Hematopoietic multipotent progenitor cell (in vitro differentiated cells): ENCODE measurements around a stretch of chr10.

GRCh38 chr10:3293674-3294574 is 121.3 kb upstream of the PITRM1 start:
- CAGE, long polyA plus RNA = no peak

GRCh38 chr10:3435452-3436217 is 263.1 kb upstream of the PITRM1 start:
- CAGE, long polyA plus RNA = no peak

DNA sequence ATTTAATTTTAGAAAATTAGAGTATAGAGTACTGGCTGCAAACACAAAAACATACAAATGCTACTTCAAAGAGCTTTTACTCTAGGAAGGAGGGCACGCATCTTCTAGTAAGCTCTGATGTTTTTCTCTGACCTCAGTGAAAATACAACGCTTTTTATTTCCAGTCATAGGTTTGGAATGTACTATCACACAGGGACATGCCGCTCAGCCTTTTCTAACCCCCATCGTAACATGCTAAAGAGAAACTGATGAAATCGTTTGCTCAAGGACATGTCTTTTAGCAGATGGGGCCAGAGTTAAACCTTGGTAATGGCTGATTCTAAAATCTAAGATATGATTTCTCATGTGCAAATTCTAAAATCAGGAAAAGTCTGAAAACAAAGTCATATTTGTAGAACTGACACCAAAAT is 280.4 kb upstream of the PITRM1 start:
- CAGE, long polyA plus RNA = no peak

DNA sequence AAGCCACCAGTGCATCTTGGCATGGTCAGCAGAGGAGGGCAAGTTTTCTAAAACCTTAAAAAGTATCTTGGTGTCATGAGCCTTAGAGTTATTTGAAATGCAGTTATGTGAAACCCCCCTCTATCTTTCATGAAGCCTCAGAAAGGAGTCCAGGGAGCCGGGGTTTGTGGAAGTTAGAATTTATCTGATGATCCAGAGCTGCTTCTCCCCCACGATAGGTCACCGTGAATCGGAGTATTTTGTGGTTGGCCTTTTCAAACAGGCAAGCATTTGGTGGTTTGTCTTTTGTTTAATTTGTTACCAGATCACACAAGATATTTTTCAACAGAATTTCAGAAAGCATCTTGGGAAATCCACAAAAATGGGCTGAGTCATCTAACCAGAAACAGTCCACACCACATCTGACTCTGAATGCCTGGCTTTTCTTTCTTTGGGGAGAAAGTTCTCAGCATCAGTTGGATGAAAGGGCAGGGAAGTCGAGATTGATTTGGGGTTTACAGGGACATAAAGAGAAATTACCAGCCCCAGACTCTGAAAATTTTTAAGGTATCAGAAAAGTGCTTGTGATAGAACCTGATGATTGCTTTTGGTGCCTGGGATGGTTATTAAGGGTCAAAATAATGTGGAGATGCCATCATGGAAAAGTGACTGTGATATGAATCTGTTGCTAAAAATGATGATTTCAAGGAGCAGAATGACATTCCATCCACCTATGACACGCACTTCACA is 295.7 kb upstream of the PITRM1 start:
- CAGE, long polyA plus RNA = no peak

DNA sequence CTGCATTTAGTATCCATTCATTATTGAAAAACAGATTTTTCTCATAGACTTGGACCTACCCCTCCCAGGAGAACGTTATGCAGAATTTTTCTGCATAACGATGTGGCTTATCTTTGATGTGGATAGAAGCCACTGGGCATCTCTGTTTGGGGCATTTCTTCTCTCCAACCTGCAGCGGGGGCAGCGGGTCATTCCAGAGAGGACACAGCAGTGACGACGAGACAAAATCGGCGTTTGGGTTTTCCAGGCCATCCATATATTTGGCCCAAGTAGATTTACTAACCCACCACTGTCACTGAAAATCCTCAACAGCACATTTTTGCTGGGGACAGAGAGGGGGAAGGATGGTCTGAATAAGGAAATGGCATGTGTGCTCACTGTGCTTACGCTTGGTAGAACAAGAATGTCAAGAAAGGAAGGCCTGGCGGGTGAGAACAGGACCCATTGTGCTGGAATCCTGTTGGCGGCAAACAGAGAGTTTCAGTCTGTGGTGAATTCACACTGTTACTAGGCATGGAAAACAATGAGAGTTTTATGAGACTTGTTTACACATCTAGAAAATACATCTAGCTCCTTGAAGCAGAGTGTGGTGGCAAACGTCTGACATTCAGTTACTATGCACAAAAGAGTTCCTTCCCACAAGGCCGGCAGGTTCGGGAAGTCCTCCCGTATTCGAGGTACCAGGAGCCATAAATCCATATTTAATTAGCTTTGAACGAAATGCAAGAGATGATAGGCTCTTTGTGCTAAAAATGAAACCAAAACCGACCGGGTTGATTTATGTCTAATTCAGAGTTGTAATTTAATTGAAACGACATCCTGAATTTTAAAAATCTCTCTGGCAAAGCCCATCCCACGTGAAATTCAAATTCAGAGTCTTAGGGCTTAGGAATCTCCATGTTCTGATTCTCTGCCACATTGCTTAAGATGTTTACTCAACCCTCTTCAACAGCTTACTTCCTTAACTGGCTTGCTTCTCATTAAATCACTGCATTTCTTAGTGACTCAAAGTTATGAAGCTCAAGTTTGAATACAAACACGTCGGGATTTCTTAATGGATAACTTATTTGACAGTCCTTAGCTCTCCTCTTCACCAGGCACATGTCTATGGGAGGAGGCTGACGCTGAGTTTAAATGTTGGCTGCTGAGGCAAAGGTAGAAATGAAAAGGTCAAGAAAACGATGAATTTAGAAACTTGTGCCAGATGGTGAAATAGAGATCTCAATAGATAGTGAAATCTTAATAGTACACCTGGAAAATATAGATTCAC is 299.8 kb upstream of the PITRM1 start:
- CAGE, long polyA plus RNA = no peak

DNA sequence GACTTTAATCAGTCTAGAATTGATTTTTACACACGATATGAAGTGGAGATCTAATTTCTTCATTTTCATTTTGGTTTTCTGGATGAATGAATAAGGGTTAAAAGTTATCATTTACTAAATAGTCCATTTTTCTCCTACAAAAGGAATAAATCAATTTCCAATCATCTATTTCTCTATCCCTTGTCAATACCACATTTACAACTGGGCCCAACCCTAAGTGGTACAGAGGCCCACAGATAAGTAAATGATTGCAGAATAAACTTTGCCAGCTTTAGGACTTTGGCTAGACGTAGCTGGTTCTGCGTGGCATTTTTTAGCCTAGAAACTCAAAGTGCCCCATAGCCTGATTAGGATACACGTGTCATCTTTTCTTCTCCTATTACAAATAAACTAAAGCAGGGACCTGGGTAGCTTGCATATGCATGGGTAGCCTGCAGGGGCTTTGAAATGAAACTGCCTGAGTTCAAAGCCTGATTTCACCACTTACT is 56.5 kb downstream of the KLF6 start:
- CAGE, long polyA plus RNA = no peak

- CAGE, long polyA plus RNA = start-site peak on the minus strand at chr10:3777361-3777894, 508 reads
Observed at GRCh38 chr10:3776655-3777771, 8.0 kb downstream of the KLF6 start.

GRCh38 chr10:3783332-3783681 is 1.7 kb downstream of the KLF6 start:
- CAGE, long polyA plus RNA = no peak

GRCh38 chr10:3794693-3795056 is 9.7 kb upstream of the KLF6 start:
- CAGE, long polyA plus RNA = no peak

GRCh38 chr10:3875438-3876120 is 90.6 kb upstream of the KLF6 start:
- CAGE, long polyA plus RNA = no peak

DNA sequence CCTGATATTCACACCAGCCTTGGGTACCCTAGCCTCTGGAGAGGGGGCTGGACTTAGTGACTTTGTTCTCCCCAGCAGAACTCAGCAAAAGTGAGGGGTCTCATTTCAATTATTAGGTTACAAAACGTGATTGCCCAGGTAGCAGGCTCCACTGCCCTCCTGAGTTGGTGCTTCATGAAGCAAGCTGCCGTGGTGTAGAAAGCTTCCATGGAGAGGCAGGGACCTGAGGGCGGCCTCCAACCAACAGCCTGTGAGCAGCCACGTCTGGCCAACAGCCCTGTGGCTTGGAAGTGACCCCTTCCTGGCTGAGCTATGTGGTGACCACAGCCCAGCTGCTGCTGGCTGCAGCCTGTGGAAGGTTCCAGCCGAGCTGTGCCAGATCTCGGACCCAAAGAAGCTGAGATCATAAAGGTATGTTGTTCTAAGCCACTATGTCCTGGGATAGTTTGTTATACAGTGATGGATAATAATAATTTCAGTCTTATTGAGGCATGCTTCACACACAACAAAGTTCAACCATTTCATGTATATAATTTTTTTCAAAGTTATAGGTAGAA is 122.5 kb upstream of the KLF6 start:
- CAGE, long polyA plus RNA = no peak

DNA sequence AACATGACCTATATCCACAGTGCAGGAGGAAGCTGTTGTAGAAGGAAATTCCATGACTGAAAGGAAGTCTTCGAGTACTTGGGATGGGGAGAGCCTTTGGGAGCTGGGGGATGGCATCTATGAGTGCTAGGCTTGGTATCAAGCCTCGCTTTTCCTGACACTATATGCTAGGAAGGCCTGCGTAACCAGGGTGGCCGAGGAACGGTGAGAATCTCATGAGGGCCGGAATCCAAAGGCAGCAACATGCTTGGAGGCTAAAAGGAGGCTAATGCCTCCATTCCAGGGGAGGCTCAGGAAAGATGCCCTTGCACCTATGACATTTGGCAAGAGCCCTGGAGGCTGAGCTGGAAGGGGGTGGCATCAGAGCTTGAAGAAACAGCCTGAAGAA is 144.7 kb upstream of the KLF6 start:
- CAGE, long polyA plus RNA = no peak

GRCh38 chr10:4123222-4123666 is 338.2 kb upstream of the KLF6 start:
- CAGE, long polyA plus RNA = no peak

DNA sequence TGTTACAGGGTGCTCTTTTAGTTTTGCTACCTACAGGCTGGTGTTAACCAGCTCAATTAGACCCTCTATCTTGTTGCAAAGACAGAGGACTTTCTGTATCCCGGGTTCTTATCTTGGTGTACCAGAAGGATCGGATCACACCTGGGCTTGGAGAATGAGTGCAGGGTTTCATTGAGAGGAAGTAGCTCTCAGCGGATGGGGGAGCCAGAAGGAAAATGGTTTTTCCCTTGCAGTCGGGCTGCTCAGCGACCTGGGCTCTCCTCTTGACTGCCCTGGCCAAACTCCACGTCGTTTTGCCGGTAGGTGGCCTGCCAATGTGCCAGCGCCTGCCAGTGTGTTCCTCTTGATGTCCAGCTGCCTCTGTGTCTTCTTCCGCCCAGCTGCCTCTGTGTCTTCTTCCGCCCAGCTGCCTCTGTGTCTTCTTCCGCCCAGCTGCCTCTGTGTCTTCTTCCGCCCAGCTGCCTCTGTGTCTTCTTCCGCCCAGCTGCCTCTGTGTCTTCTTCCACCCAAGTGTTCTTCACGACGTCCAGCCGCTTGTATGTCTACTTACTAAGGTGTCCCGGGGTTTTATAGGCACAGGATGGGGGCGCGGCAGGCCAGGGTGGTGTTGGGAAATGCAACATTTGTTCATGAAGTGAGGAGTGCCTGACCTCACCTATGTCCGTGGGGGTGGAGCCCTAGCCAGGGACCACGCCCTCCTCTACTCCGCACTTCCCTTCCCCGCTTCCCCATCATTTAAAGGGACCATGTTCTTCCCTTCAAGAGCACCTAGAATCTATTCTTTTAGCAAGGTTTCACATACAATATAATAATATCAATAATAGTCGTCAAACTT is 364.3 kb upstream of the KLF6 start:
- CAGE, long polyA plus RNA = no peak

DNA sequence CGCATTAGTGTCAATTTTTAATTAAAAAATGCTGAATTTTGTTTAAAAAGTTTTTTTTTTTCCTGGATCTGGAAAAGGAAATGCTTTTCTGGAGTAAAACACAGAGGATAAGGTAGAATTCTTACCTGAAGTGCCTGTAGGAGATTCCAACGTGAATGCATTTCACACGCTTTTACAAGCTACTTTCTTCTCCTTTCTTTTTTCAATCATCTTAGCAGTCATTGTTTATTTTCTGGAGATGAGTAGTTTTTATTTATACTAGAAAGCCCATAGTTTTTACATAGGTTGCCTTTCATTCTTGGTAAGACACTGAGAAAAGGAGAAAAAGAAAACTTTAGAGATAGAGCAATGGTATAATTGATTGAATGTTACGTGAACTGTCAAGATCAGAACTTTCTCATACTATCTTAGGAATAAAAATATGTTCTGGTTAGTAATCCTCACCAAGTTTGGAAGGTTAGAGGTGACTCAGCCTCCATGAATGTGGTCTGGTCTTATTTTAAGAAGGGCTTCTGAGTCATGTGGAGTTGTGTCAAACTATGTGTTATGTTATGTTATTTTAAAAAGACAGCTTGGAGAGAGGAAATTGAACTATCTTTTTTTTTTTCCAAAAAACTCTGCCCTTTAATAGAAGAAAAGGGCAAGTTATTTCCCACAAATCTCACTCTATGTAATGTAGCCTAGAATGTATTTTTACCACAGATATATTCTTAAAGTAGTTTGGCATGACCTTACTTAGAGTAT is 458.5 kb upstream of the KLF6 start:
- CAGE, long polyA plus RNA = no peak

GRCh38 chr10:4316216-4316454 is 509.9 kb upstream of the AKR1E2 start:
- CAGE, long polyA plus RNA = no peak

- CAGE, long polyA plus RNA = no peak
Observed at GRCh38 chr10:4344430-4345144, 481.4 kb upstream of the AKR1E2 start.

DNA sequence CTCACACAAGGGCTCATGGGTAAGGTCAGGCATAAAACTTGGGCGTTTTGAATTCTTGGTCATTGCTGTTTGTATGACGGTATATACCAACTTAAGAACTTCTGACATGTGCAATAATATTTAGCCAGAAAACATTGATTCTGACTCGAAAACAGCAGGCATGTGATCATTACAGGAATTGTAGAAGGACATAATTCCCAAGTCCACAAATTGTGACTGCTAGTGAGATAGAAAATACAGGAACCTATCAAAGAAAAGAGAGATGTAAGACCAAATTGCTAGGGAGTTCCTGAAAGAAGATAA is 202.5 kb upstream of the AKR1E2 start:
- CAGE, long polyA plus RNA = no peak

DNA sequence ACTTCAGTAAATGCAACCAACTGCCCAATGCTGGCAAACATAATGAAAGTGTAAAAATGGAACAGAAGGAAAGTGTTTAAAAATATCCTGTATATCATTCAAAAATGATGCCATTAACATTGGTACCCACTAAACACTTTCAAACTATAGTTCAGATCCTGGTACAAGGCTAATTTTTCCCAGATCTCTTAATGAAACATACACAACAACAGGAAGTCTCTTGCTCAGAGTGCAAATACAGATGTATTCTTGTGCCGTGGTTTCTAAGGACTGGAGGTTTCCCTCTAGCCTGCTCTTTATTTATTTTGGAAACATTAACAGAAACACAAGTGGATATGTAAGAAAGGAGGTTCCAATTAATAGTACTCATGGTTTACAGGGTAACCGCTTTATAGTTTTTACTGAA is 176.1 kb upstream of the AKR1E2 start:
- CAGE, long polyA plus RNA = no peak

- CAGE, long polyA plus RNA = no peak
Observed at GRCh38 chr10:4688641-4688963, 137.4 kb upstream of the AKR1E2 start.